Endothelial cell (in vitro differentiated cells): ENCODE measurements around a stretch of chr17.

- PRO-cap = bidirectional peak, plus-strand start at chr17:79813467, minus-strand start at chr17:79813473
Observed at GRCh38 chr17:79812580-79813542, 16.0 kb upstream of the CBX8 start.

GRCh38 chr17:79833830-79834370 is 5.3 kb downstream of the CBX4 start:
- PRO-cap = no peak

- PRO-cap = no peak
Observed at GRCh38 chr17:79918934-79919518, 79.8 kb upstream of the CBX4 start.

DNA sequence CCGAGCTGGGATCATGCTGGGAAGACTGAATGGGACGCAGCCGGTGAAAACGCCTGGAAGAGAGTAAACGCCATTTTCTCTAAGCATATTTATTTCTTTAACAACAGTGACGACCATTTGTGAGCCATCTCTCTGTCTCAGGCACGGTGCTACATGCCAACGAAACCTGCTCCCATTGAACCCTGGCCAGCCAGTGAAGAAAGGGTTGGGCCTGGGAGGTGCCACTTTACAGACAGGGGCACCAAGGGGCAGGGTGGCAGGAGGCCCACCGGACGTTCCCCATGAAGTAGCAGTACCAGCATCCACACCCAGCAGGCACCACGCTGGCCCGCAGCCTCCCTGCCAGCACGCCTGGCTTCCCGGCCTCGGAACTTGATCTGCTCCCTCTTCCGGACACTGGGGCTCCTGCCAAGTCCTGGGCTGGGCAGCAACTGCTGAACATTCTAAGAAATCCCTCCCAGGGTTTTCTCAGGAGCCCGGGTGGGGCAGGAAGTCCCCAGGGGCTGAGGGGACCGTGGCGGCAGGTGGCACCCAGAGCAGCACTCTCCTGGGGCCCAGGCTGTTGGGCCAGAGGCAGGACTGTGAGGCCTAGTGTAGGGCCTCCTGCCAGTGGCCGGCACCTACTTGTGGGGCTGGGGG is 85.9 kb upstream of the CBX4 start:
- PRO-cap = no peak

DNA sequence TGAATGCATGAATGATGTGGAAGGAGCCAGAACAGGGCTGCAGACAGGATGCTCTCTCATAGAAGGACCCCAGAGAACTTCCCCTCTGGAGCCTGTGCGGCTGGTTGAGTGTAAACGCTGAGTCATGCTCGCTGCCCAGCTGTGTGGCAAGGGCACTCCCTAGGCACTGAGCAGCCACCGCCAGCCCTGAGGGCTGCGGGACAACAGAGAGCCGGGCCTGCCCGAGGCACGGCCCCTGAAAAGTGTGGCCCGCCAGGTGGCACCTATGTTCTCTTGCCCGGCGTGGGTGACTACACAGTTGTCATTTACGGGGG is 94.6 kb upstream of the CBX4 start:
- PRO-cap = no peak

GRCh38 chr17:79949883-79950733 is 85.6 kb downstream of the TBC1D16 start:
- PRO-cap = no peak

- PRO-cap = no peak
Observed at GRCh38 chr17:79950734-79951154, 84.9 kb downstream of the TBC1D16 start.

- PRO-cap = no peak
Observed at GRCh38 chr17:79978467-79979084, 57.1 kb downstream of the TBC1D16 start.

- PRO-cap = no peak
Observed at GRCh38 chr17:80023464-80024336, 12.0 kb downstream of the TBC1D16 start.

DNA sequence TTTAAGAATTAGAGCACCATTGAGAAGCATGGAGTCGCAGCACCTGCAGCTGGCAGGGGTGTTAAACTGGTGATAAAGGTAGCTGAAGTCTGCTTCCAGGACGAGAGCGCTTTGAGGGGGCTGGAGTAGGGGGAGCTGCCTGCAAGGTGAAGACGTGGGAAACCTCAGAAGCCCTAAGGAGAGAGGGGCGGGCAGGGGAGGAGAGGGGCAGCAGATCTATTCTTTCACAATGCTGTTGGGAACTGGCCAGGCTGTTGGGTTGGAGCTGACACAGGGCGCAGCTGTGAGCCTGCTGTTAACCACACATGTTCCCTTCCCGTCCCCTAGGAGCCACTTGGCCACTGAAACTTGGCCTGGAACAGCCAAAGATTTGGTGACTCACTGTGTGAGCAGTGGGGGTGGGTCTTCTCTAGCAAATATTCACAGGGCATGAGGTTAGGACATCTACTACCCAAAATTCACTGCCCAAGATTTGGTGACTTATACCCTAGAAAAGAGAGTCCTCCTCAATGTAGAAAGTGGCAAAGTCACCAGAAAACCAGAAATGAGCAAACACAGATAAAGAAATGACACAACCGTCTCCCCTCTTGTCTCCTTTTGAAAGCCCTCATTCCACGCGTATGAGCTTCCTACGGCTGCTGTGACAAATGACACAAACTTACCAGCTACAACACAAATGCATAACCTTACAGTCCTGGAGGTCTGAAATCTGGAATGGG is 6.4 kb downstream of the TBC1D16 start:
- PRO-cap = no peak

- PRO-cap = no peak
Observed at GRCh38 chr17:80132841-80134152, 13.6 kb downstream of the EIF4A3 start.

DNA sequence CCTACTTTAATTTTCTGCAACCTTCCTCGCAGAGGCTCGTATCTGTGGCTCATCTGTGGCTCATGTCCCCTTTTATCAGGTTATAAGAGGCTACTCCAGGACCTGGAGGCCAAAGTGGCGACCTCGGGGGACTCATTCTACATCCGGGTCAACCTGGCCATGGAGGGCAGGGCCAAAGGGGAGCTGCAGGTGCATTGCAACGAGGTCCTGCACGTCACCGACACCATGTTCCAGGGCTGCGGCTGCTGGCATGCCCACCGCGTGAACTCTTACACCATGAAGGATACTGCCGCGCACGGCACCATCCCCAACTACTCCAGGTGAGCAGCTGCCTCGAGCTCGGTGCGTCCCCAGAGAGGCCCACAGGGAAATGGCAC is 18.0 kb downstream of the SGSH start:
- PRO-cap = no peak

DNA sequence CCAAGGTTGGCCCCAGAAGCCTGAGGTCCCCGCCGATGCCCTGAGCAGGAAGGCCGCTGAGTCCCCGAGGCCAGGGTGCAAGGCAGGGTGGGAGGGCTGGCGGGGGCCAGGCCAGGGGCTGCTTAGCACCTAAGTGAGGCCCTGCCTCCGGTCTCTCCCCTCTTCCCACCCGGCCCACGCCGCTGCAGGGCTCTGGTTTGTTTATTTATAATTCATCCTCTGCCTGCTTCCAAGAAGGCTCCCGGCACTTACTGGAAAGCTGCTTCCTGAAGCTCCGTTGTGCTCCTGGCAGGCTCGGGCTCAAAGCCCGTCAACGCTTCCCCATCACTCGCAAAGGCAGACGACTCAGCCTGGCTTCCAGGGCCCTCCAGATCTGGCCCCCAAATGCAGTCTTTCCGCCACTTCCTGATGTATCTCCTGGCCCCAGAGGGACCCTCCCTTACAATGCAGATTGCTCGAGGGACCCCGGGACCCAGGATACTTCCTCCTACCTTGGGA is 26.1 kb downstream of the NPTX1 start:
- PRO-cap = no peak

GRCh38 chr17:80456449-80456780 is 20.0 kb downstream of the NPTX1 start:
- PRO-cap = no peak

DNA sequence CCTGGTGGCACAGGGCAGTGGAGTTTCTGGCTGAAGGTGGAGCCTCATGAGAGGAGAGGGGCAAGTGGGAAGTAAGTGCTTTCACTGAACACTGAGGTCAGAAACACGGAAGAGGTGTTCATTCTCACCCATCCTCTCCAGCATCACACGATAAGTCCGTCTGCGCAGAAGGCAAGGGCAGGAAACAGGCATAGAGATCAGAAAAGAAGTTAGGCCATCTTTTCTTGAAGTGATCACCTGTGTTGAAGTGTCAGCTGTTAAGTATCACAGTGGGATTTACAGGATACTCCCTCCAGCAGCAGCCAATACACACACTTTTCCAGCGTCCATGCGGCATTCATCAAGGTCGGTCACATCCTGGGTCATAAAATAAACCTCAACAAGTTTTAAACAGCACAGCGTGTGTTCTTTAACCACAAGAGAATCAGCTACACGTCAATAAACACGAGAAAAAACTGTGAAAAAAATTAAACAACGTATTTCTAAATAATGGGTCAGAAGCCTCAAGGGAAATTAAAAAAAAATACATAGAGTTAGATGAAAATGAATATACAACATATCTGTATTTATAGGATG is 194.7 kb downstream of the RPTOR start:
- PRO-cap = no peak

DNA sequence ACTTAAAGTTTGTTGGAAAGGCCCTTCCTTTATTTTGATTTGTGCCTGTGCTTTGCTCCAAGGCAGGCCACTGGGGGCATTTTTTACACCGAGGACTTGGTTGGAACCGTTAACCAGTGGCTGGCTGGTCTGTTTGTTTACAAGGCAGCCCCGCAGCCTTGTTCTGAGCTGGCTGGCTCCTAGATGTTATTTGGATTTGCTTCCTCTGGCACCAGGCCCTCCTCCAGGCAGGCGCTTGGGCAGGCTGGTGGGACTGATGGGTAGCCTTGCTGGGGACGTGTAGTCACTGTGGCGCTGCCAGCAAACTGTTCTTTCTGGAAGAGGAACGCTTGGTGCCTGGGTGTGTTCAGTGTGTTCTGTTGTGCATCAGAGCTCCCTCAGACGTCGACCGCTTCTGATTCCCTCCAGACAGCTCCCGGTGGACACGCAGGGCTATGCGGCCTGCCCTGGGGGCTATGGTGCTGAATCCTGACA is 218.1 kb upstream of the CHMP6 start:
- PRO-cap = no peak

DNA sequence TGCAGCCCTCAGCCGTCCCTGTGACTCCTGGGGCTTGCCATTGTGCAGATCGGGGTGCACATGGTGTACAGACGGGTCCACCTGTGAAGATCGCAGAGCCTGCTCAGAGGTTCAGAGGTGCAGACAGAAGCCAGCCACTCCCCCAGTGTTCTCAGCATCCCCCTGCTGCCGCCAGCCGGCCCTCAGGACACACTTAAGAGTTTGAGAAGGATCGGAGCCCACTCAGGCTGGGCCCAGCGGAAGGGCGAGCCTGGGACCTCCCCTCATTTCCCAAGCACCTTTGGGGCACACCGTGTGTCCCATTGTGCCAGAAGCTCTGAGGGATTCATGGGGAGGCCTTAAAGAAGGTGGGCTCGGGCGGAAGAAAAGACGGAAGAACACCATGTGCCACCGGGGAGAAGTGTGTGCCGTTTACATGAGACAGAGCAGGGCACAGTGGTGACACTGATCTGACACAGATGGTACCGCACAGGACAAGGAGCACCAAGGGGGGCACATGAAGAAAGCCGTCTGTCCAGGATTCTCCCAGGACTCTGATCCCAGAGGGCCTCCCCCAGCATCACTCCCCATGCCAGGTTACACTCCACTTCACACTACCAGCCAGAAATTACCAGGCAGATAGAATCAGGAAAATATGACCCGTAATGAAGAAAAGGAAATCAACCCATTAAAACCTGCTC is 128.8 kb upstream of the CHMP6 start:
- PRO-cap = no peak

- PRO-cap = no peak
Observed at GRCh38 chr17:80886459-80886981, 105.1 kb upstream of the CHMP6 start.

GRCh38 chr17:80958863-80959185 is 32.8 kb upstream of the CHMP6 start:
- PRO-cap = no peak

DNA sequence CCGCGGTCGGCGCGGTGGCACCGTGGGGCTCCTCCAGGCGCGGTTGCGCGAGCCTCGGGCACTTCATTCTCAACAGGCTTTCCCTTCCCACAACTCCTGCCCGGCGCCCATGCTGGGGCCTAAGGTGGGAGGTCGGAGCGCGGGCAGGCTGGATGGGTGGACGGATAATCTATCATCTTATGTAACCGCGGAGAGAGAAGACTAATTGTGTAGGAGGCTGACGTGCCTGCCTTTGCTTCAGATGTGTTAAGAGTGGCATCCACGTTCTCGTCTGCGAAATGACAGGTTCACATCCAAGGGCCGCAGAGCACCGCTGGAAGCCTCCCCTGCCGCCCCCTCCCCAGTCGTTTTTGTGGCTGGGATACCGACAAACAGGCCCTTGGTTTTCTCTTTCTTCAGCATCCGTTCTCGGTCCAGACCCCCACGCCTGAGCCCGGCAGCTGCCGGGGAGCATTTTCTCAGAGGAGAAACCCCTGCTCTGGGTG is 864 bp downstream of the BAIAP2 start:
- PRO-cap = no peak